Right cardiac atrium (tissue), 1 donor: ENCODE data around the genes KPNA7, BUD31, CYP3A4 and TAF6.

DNA sequence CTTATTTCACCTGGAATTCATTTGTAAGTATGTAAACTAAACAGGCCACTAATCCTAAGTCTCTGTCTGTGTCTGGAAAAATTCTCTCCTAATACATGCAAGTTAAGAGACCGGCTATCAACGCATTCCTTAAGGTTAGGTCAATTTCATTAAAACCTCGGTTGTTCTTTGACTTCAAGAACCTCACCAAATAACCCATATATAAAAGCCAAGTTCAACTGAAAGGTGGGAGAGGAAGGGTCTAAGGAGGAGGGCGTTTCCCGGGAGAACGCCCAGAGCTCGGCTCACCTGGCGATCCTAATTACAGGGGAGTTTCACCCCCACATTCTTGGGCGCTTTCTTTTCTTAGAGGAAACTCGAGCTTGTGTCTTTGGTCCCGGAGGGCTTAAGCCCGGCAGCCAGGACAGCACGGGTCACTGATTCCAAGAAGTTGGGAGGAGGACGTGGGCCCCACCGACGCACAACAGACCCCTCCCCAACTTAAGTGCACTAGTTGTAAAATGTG, 1.1 kb downstream of the BAIAP2L1 start:
- PRO-cap: no peak

- PRO-cap: no peak
These were observed 51.8 kb upstream of the NPTX2 start for GRCh38 chr7:98565266-98565608.

- PRO-cap: no peak
These were observed 32.6 kb downstream of the TRRAP start for GRCh38 chr7:98910928-98911371.

GRCh38 chr7:99141652-99142849, 1.9 kb downstream of the SMURF1 start:
- PRO-cap: no peak

DNA sequence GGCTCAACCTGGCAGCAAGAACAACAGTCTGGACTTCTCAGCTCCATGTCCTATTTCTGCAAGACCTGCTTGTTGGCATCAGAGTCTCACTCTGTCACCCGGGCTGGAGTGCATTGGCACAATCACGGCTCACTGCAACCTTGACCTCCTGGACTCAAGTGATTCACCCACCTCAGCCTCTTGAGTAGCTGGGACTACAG, at the start of gene KPNA7:
Gene KPNA7 (minus strand): TSS at position 96 of the 200 bp plus-strand sequence.
- PRO-cap: no peak

- PRO-cap: no peak
These were observed 16.0 kb downstream of the PDAP1 start for GRCh38 chr7:99392292-99392974.

DNA sequence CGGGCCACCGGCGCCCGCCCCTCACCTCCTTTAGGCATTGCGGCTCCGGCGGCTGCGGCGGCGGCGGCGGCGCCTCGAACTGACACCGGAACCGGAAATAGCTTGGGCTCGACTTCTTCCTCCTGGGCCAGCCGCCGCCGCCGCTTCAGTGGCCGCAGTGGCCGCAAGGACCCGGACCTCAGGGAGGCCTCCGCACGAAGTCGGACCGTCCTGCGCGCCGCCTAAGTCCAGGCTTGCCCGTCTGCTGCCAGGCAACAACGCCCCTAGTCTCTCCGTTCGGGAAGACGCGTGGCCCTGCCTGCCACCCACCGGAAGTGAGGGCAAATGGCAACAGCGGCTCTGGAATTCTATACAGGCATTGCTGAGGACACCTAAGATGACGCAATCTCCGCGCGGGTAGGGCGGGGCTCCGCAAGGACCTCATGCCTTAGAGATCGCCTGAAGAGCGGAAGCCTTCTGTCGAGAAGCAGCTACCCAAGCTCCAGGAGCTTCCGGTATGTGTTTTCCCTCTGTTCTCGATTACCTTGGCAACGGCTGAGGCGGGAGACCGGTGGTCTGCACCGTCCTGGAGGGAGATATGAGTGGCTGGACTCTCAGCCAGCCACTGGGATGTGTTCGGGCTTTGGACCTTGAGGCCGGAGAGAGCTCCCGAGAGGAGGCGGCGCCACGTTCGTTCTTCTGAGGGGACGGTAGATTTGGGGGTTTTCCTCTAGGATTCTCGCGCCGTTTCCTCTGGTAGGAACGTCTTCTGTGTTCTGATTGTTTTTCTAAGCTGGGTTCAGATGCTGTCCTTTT, at the start of gene BUD31:
Gene BUD31 (plus strand): TSS at position 459 of the 795 bp plus-strand sequence.
- PRO-cap: bidirectional peak, plus-strand start at position 148 of the sequence, minus-strand start at position 81 of the sequence; bidirectional peak, plus-strand start at position 459 of the sequence, minus-strand start at position 316 of the sequence

GRCh38 chr7:99449176-99449858, 10.6 kb downstream of the CPSF4 start:
- PRO-cap: no peak

GRCh38 chr7:99485083-99485925, 12.6 kb downstream of the ZNF789 start:
- PRO-cap: no peak

DNA sequence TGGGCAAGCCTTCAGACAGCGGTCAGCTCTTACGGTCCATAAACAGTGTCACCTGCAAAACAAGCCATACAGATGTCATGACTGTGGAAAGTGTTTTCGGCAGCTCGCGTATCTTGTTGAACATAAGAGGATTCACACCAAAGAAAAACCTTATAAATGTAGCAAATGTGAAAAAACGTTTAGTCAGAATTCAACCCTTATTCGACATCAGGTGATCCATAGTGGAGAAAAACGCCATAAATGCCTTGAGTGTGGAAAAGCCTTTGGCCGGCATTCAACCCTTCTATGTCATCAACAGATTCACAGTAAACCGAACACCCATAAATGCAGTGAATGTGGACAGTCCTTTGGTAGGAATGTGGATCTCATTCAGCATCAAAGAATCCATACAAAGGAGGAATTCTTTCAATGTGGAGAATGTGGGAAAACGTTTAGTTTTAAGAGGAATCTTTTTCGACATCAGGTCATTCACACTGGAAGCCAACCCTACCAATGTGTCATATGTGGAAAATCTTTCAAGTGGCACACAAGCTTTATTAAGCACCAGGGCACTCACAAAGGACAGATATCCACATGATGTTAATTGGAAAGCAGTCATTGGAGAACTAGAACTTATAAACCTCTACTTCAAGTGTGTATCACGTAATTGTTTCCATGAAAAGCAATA, 13.0 kb downstream of the ZNF394 start:
- PRO-cap: no peak

GRCh38 chr7:99498587-99498875, 1.6 kb downstream of the ZNF394 start:
- PRO-cap: no peak

DNA sequence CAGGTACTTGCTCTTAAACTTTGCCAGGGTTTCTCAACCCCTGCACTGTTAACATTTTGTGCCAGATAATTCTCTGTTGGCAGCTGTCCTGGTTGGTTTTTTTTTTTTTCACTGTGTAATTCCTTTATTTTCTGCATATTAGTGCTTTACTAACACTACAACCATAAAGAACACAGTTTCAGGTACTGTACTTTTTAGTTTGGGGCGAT, 18.2 kb downstream of the ZSCAN25 start:
- PRO-cap: no peak

DNA sequence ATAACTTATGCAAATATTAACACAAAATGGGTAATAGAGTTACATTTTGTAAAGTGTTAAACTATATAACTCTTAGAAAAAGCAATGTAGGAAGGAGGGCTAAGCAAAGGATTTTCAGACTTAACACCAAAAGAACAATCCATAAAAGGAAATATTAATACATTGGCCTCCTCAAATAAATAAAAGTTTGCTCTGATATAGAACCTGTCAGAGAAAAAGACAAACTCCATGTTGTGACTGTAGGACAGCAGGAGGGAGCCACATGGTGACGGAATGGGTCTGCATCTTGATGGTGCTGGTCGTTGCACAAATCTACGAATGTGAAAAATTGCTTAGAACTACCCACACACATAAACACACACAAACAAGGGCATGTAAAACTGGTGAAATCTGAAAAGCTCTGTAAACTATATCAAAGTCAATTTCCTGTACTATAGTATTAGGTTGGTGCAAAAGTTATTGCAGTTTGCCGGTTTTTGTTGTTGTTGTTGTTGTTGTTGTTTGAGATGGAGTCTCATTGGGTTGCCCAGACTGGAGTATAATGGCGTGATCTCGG, 8.2 kb downstream of the CYP3A5 start:
- PRO-cap: no peak

DNA sequence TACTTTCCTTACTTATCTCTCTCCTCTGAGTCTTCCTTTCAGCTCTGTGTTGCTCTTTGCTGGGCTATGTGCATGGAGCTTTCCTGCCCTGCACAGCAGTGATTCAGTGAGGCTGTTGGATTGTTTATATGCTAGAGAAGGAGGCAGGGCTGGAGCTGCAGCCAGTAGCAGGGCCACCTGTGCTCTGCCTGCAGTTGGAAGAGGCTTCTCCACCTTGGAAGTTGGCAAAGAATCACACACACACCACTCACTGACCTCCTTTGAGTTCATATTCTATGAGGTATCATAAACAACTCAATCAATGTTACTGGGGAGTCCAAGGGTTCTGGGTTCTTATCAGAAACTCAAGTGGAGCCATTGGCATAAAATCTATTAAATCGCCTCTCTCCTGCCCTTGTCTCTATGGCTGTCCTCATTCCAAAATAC, at the start of gene CYP3A4:
Gene CYP3A4 (minus strand): TSS at position 100 of the 426 bp plus-strand sequence.
- PRO-cap: no peak

DNA sequence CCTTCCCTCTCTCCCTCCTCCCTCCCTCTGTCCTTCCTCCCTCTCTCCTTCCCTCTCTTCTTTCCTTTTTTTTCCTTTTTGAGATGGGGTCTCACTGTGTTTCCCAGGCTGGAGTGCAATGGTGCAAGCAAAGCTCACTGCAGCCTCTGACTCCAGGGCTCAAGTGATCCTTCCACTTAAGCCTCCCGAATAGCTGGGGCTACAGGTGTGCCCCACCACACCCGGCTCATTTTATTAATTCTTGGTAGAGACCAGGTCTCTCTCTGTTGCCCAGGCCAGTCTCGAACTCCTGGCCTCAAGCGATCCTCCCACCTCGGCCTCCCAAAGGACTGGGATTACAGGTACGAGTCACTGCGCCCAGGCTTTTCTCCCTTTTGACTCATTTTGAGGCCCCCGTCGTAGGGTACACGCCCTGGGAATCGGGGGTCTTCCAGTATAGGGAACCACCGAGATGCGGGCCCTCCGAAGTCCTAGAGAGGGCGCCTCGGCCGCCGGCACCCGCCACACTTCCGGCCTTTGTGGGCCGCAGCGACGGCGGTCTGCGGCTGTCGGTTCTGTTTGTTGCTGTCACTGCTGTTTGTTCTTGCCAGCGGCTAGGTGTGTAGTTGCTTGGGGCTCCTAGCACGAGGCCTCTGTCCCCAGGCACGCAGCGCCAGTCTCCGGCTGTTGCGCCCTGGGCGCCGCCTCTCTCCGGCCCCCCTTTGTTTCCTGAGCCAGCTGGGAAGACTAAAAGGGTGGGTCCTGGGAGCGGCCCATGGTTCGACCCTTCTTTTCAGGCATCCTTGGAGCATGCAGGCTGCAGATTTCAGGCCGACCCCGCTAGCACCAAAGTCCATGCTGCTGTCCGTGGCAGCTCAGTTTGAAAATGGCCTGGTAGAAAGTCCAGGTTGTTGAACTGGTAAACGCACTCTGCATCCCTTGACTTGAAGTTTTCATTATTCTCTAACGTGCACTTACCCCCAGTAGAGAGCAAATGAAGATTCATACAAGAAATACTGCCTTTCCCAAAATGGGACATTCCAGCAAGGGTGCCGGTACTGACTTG, 17.9 kb upstream of the ZKSCAN1 start:
- PRO-cap: bidirectional peak, plus-strand start at position 504 of the sequence, minus-strand start at position 496 of the sequence; bidirectional peak, plus-strand start at position 567 of the sequence, minus-strand start at position 575 of the sequence; bidirectional peak, plus-strand start at position 765 of the sequence, minus-strand start at position 667 of the sequence

DNA sequence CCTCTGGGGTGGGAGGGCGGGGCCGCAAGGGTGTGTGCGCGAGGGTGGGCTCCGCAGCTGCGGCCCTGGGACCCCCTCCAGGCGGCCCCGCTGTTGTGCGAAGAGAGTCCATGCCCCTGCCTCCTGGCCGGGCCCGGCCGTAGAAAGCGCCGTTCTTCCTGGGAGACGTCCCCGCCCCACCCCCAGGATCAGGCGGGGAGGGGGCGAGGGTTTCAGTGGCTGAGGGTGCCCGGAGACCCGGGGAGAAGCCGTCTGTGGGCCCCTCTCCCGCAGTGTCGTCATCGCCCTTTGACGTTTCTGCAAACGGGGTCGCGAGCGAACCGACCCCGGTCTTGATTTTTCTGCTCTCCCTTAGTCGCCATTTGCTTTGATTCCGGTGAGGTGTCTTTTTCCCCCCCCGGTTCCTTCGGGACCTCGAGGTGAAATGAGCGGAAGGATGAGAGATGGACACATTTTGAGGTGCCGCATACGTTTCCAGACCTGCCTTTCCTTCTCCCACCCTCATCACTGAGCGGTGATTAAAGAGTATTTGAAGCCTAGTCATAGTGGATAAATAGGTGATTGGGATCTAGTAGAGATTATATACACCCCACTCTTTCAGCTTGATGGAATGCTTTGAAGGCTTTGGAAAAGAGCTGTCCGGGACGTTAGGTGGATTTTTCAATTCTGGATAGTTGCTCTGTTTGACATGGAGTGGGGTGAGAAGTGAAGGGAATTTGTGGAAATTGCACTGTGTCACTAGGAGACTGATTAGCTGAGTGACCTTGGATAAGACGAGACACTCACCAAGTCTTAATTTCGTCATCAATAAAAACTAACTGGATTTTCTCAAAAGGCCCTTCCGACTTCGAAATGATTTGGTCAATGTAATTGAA, 585 bp downstream of the ZKSCAN1 start:
- PRO-cap: no peak

- PRO-cap: no peak
These were observed 11.3 kb upstream of the ZSCAN21 start for GRCh38 chr7:100038165-100038798.

DNA sequence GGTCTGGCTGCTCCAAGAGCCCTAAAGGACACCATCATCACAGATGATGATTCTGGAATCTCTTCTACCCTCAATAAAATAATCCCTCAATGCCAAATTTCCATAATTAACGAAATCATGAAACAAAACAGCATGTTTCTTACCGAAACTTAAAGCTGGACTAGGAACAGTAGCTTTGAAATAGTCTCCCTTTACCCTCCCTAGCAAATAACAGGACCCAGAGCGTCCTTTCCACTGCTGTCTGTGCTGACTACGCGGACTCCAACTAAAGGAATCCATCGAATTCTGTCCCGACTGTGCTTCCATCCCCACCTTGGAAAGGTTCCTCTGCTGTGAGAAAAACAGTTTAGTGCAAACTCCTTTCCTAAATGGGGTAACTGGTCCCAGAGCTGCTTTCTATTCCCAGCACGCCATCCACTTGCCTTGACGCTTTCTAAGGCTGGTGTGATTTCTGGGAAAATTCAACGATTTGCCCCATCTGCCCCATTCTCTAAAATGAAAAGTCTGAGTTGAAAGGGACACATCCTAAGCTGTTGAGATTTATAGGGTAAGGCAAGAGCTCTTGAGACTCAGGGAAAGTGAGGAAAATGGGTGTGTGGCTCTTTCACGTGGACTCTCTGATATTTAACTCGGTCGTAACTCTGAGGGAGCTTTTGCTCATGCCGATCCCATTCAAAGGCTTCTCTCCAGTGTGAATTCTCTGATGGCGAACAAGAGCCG, 10.8 kb downstream of the ZNF3 start:
- PRO-cap: no peak

DNA sequence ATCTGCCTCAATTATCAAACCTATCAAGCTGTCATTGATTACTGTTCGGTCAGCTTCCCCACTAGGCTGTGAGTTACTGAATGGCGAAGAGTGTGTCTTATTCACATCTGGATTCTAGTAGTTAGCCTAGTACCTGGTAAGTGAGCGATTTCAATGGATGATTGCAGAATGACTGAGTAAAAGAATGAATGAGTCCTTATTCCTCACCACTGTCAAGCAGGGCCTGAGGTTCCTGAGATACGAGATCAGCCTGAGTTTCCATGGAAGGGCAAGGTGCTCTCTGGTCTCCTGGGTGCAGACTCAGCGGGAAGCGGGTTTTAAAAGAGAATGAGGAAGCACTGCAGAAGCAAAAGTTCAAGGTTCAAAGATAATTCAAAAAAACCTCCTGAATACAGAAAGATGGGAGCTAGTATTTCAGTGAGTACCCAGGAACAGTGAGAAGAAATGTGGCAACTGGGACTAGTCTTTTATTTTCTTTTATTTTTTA, 4.4 kb downstream of the ZNF3 start:
- PRO-cap: no peak

DNA sequence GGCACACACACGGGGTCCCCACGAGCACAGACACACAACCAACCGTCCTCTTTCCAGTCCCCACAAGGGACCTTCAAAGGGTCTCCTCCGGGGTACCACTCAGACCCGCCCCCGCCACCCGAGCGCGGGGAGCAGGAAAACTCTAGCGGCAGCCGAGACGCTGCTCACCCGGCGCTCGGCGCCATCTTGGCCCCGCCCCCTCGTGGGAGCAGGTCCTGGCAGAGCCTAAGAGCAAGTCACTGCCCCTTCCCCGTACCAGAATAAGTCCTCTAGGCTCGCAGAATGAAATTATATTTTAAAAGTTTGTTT, at the start of gene TAF6:
Gene TAF6 (minus strand): TSS at position 198 of the 309 bp plus-strand sequence.
- PRO-cap: bidirectional peak, plus-strand start outside the sequence, minus-strand start at position 188 of the sequence